Cardiac septum (tissue), 1 donor: ENCODE measurements around the genes TMEM235 and SOCS3.

GRCh38 chr17:77474982-77475570 is 193.8 kb downstream of the SEPTIN9 start:
- PRO-cap, result no peak

GRCh38 chr17:77479364-77480450 is 198.4 kb downstream of the SEPTIN9 start:
- PRO-cap, result no peak

DNA sequence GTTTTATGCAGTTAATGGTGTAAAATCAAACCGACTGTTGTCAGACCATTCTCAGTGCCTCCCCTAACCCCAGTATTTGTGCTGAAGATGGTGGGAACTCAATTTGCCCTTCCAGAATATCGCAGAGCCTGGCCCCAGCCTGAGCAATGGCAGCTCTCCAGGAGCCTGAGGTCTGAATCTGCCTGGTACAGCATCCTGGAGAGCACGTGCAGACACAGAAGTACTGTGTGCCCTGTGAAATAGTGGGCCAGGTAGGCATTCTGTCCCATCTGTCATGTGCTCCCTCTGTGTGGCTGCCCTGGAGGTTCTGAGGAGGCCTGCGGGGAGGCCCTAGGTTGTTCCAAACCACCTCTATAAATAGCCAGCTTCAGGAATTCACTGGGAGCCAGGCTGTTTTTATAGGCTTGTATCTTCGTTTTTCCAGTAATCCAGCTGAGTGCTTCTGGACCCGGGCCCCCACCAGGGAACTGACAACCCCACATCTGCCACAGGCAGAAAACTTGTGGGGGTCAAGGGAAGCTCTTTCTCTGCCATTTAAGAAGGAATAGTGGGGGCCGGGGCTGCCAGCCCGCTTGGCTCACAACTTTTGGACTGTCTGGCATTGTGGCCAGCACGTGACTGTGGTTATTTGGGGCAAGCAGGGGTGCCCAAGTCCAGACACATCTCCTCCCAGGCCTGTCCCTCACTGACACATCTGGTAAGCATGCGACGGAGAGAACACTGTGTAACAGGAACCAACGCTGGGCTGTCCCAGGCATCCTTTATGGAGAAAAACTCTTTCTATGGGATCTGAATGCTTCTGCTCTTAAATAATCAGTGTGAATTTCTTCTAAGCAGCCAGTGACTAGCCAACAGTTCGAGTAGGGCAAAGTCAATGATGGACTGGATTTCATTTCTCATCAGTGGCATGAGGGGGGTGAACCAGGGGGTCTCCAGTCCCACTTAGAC is 320.9 kb downstream of the SEPTIN9 start:
- PRO-cap, result bidirectional peak, plus-strand start at position 688 of the sequence, minus-strand start at position 593 of the sequence

- PRO-cap, result no peak
These were observed 155.7 kb upstream of the TNRC6C start for GRCh38 chr17:77802598-77803436.

DNA sequence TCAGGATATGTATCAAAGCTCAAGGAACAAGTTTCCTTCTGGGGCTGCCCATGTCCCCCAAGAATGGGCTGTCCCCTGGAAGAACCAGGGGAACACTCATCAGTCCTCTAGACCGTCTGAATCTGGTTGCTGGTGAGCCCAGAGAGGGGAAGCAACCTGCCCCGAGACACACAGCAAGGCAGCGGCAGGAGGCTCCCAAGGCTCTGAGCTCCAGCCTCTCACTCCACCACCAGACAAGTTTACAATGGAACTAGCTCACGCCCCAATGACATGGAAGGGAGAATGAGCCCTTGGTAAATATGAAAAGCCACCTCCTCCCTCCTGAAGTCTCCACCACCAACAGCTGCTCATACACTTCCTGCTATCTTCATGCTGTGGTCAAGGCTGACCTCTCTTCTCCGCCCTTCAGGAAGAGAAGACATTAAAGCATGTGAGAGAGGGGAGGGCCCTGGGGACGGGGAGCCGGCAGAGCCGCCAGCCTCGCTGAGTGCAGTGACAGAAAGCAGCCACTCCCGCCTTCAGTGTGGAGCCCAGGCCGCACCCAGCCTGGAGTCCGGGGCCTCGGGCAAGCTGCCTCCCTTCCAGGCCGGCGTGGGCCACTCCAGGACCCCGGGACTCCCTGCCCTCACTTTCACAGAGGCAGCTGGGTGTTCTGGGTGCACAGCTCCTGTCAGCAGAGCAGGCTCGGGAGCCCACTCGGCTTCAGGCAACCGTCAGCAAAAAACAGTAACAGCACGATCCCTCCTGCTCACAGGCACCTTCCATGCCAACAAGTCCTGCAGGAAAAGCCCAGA is 94.8 kb upstream of the TNRC6C start:
- PRO-cap, result bidirectional peak, plus-strand start at position 486 of the sequence, minus-strand start at position 270 of the sequence

- PRO-cap, result bidirectional peak, plus-strand start at chr17:77887786, minus-strand start at chr17:77887749; bidirectional peak, plus-strand start at chr17:77888118, minus-strand start at chr17:77888048
These were observed 70.9 kb upstream of the TNRC6C start for GRCh38 chr17:77887361-77888332.

DNA sequence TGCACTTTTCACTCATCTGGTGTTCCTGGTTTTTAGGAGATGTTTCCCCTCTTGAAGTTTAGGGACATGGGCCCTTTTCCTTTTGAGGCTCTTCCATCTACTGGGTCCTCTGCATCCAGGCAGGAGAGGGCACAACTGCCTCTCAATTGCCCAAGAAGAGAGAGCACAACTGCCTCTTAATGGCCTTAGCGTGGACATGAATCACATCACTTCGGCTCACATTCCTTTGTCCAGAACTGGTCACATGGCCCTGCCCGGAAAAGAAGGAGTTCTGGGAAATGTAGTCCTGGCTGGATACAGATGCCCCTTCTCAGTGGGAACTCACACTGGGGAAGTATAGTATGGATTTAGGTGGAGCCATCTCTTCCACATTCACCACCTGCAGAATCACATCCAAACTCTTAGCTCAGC is 9.7 kb upstream of the TNRC6C start:
- PRO-cap, result unidirectional peak, minus-strand start at position 198 of the sequence

- PRO-cap, result no peak
These were observed 45.5 kb downstream of the TNRC6C start for GRCh38 chr17:78003841-78004506.

- PRO-cap, result no peak
These were observed 82.9 kb downstream of the TNRC6C start for GRCh38 chr17:78041483-78041757.

DNA sequence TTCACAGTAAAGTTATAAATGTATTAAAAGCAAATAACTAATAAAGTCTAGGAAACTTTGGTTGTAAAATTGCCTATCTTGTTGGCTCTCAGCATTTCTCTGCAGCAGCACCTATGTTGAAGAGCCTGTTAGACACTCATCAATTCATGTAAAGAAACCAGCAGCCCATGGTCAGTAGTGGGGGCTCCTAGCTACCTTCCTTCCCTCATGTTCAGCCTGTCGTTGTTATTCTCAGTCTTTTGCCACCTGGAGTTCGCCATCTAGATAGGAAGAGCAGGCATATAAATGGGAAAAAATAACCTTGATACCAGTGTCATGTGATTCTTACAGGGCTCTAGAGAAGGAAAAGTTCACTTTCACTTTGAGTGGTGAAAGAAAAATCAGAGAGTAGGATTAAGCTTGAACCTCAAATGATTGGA is 39.2 kb downstream of the TMC6 start:
- PRO-cap, result no peak

DNA sequence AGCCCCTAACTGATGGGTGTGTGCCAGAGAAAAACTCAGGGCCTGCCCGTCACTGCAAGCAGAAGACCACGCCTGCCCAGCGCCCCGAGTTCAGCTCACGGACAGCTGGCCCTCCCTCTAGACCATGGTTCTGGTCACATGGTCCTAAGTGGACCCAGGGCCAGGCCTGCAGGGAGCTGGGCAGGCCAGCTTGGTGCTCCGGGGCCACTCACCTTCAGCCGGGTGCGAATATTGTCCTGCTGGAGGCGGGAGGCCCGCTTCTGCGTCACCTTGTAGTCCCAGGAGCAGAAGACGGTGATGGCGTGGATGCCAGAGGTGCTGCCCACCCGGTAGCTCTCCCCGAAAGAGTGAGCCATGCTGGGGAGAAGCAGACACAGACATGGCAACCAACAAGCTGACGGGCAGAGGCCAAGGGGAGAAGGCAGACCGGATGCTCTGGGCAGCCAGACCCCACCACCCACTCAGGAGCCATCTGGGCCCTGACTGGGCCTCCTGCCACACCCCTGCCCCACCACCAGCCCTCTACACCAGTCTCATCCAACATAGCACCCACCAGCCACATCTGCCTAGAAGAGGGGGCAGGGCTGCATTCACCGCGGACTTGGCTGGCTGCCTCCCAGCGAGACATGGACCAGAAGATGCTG is 6.0 kb downstream of the TMC6 start:
- PRO-cap, result no peak

DNA sequence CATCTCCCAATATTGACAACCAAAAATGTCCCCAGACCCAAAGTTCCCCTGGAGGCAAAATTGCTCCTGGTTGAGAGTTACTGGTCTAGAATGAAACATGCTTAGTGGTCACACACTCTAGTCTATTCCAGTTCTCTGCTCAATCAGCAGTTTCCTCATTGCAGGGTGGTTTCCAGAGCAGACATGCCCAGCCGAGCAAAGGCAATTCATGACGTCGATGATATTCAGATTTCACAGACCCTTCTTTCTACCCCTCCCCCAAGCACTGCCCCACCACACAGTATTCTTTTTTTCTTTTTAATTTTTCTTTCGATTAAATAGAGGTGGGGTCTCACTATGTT is 9.0 kb downstream of the C17orf99 start:
- PRO-cap, result no peak

DNA sequence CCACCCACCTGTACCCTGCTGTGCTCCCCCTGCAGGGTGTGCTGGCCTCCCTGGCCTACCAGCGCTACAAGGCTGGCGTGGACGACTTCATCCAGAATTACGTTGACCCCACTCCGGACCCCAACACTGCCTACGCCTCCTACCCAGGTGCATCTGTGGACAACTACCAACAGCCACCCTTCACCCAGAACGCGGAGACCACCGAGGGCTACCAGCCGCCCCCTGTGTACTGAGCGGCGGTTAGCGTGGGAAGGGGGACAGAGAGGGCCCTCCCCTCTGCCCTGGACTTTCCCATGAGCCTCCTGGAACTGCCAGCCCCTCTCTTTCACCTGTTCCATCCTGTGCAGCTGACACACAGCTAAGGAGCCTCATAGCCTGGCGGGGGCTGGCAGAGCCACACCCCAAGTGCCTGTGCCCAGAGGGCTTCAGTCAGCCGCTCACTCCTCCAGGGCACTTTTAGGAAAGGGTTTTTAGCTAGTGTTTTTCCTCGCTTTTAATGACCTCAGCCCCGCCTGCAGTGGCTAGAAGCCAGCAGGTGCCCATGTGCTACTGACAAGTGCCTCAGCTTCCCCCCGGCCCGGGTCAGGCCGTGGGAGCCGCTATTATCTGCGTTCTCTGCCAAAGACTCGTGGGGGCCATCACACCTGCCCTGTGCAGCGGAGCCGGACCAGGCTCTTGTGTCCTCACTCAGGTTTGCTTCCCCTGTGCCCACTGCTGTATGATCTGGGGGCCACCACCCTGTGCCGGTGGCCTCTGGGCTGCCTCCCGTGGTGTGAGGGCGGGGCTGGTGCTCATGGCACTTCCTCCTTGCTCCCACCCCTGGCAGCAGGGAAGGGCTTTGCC is 3.5 kb downstream of the SYNGR2 start:
- PRO-cap, result no peak

GRCh38 chr17:78184754-78185259 is 2.0 kb downstream of the TK1 start:
- PRO-cap, result no peak

- PRO-cap, result no peak
These were observed at the start of gene TMEM235 for GRCh38 chr17:78231570-78232649. TSS of gene TMEM235 (plus strand) at chr17:78231631.

DNA sequence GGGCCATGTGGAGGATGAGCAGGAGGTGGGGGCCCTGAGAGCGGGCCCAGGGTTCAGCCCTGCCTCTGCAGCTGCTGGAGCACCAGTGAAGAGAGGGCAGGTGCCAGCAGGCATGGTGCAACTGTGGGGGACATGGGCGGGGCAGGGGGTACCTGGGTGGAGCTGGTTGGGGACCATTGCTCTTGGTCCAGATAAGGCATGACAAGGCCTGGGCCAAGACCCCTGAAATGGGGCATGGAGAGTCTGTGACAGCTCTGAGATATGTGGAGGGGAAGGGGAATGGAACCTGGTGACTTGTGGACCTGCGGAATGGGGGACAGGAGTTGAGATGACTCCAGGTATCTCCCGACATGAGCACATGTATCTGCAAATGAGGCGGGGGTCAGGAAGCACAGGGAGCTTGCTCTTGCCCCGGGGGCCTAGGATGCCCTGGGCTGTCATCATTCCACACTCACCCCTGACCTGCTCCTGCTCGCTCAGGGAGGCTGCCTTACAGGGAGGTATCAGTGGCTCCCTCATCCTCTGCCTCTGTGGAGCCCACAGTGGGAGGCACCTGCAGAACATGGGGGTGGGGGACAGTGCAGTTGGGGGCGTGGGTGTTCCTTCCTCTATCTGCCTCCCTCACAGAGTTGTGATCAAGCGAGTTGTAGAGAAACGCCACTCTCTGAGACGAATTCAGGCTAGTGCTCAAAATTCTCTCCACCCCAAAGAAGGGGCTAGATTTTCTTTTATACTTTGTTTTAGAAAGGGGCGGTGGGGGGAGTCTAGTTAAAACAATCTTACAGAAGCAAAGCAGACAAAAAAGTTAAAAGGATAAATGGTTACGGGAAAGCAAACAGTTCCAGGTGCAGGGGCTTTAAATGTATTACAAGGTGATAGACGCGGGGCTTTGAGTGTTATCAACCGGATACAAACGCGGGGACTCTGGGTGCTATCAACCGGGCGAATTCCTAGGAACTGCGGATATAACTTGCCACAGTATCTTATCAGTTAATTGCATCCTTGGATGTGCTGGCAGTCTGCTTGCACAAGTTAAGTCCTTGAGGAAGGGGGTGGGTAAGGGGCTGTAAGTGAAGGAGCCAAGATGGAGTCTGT is 40.3 kb downstream of the TMEM235 start:
- PRO-cap, result no peak

DNA sequence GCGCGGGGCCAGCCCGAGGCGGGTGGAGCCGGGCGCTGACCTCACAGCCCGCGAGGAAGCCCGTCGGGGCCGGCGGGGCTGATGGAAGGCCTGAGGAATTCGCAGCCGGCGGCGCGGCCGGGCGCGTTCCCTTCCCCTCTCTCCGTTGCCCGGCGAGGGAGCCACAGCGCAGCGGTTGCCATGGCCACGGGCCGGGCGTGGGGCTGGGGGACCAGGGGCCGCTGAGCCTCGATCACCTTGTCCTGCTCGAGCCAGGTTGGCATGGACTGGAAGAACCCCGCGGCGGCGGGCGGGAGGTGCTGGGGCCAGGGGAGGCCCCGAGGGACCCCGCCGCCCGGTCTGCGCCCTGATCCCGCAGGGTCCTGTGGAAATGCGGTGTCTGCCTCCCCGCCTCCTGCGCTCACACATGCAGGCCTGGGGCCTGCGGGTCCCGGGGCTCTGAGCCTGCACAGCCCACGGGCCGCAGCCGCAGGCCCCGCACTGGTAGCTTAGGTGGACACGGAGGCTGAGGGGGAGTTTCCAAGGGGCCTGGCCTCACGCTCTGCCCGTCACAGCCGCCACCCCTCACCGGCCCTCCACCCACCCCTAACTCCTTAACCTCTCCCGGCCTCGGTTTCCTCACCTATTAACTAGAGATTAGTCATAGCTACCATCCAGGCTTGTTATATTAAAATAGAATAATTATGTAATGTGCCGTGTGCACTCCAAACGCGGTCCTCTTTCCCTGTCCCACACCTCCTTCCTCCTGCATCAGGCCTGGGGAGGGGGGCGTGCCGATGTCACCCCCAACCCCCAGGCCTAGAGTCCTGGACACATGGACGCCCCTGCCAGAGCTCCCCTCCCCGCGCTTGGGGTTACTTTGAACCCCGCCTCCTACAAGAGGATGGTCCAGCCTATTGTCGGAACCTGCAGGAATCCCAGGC is 17.6 kb downstream of the SOCS3 start:
- PRO-cap, result bidirectional peak, plus-strand start at position 93 of the sequence, minus-strand start outside the sequence

GRCh38 chr17:78360025-78360841 is at the start of gene SOCS3:
TSS of gene SOCS3 (minus strand) at chr17:78360077.
- PRO-cap, result bidirectional peak, plus-strand start at chr17:78360282, minus-strand start at chr17:78360077

- PRO-cap, result no peak
These were observed 3.5 kb upstream of the PGS1 start for GRCh38 chr17:78374466-78375800.

DNA sequence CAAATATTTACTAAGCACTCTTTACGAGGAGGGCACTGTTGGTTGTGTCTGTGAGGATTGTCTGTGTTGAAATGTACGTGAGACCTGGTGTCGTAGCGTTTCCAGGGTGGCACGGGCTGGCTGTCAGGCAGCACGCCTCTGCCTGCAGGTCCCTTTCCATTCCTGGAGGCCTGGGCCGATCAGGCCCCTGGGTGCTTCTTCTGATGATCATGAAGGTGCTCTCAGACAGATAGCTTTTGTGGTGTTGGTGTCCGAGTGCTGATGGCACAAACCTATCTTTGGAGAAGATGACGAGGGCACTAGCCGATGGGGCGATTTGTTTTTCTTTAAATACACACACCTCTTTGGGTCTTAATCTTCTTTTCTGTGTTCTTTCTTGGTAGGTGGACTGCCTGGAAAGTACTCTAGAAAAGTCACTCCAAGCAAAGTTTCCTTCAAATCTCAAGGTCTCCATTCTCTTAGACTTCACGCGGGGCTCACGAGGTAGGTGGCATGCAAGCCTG is 19.5 kb downstream of the PGS1 start:
- PRO-cap, result no peak